ENCODE measurements around a stretch of chr7.

- PRO-cap: no peak
- RAMPAGE, long total RNA, 4 experiments: no peak in any of the 4 experiments
Measured at GRCh38 chr7:106061270-106061719, 50.8 kb downstream of the SYPL1 start.

GRCh38 chr7:106110809-106111195 lies 1.3 kb downstream of the SYPL1 start:
- PRO-cap: no peak
- RAMPAGE, long total RNA, 4 experiments: no peak in any of the 4 experiments

DNA sequence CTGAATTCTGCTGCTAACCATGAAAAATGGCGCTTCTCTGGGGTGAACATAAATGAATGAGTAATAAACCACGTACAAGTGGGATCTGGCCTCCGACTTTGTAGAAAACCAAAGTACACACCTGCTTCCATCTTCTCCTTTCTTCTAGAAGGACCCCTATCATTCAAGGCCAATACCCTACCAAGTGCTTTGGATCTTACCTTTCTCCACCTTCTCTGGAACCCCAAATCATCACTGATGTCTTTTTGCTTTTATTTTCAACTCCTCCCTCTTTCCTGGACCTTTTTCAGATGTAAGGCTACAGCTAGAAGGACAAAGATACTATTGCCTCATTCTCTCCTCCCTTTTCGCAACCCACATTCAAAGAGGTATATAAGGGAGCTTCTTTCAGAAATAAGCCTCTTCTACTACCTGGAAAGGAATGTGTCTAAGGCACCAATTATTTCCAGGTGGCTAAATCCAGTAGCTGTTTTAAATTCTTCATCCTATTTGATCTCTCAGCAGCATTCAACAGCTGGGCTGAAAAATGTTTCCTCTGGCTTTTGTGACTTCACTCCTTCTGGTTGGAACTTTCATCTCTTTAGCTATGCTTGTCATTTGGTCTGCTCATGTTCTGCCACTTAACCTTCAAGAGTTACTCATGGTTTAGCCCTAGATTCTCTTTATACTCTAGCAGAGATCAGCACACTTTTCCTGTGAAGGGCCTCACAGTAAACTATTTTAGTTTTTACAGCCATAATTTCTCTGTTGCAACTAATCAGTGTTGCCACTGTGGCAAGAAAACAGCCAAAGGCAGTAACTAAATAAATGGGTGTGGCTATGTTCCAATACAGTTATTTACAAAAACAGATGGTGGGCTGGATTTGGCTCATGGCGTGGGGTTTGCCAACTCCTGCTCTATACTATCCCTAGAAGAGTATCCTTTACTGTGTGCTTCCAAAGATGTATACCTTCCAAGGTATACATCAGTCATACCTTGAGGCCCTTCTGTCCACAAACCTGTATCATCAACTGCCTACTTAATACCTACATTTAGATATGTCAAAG lies 37.4 kb downstream of the NAMPT start:
- PRO-cap: no peak
- RAMPAGE, long total RNA, 4 experiments: no peak in any of the 4 experiments

DNA sequence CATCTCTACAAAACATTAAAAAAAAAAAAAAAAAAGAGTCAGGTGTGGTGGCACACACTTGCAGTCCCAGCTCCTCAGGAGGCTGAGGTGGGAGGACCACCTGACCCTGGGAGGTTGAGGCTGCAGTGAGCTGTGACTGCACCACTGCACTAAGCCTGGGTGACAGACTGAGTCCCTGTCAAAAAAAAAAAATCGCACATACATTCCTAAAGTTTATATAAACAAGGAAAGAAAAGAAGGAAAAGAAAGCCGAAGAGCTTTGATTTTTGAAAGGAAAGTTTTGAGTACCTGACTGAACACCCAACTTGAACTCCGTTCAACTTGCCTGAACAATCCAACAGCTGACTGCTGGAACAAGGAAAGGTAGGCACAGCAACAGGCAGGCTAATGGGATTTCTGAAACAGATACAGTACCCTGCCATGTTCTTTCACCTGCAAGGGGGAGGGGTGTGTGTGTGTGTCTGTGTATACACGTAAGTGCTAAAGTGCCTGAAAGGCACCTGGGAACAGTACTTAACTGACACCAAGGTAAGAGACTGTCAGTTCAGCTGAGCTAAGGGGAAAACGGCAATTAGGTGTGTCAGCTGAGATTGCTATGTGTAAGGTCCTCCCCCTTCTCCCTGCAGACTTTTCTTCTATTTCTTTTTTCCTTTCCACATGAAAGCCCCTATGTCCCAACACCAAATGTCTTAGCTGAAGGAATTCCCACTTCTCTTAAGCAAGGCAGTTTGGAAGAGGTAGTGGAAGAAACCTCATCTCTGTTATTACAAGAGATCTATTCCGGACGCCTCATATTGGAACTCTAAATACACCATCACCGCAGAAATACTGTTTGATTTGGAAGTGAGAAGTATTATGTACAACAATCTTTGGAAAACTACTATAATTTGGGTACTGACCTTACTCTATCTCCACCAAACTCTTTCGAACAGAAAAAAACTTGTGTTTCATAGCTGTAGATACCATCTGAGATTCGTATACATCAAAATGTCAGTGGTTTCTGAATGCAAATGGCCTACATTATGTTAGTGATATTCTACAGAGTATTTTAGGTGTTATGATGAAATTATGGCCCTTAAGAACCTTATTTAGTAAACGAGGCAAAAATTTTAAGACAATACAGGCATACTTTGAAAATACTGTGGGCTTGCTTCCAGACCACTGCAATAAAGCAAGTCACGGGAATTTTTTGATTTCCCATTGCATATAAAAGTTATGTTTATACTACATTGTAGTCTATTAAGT lies 26.9 kb downstream of the NAMPT start:
- PRO-cap: no peak
- RAMPAGE, long total RNA, 4 experiments: no peak in any of the 4 experiments

- PRO-cap: no peak
- RAMPAGE, long total RNA, 4 experiments: no peak in any of the 4 experiments
Measured at GRCh38 chr7:106261685-106262728, 22.8 kb downstream of the NAMPT start.

GRCh38 chr7:106262729-106263430 lies 21.9 kb downstream of the NAMPT start:
- PRO-cap: no peak
- RAMPAGE, long total RNA, 4 experiments: no peak in any of the 4 experiments

- PRO-cap: no peak
- RAMPAGE, long total RNA, 4 experiments: no peak in any of the 4 experiments
Measured at GRCh38 chr7:106271460-106271923, 13.3 kb downstream of the NAMPT start.

DNA sequence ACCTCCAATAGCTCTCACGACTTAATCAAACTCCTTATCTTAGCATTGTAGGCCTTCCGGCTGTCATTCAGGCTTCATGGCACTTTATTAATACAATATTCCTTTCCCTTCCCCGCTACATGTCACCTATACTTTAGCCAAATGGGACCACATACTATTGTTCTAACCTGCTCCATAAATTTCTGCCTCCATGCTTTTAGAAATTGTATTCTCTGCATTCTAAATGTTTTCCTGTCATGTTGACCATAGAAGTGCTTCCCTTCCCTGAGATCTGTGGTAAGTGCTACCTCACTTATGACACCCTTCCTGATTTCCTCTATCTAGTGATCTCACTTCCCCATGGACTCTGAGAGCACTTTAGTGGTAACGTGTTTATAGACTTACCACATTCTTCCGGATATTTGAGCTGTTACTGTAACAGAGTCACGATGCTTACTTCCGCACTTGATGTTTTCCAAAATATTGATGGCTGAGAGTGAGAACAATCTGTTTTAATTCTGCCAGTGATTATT lies 59.9 kb upstream of the NAMPT start:
- PRO-cap: bidirectional peak, plus-strand start at position 462 of the sequence, minus-strand start at position 273 of the sequence
- RAMPAGE, long total RNA, 4 experiments: no peak in any of the 4 experiments

DNA sequence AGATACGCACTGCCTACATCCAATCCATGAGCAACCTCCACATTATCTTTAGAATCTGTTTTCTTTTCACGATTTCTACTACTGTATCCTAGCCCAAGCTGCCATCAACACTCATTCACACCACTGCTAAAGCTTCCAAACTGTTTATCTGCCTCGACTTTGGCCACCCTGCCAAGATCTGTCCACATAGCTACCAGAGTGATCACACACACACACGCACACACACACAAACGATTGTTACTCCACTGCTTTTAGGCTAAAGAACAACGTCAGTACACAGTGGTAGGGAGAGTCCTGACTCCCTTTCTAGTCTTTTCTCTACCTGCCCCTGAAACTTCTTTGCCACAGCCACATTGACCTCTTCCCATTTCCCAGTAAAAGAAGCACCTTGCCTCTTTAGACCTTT lies 142.0 kb downstream of the CCDC71L start:
- PRO-cap: no peak
- RAMPAGE, long total RNA, 4 experiments: no peak in any of the 4 experiments

- PRO-cap: no peak
- RAMPAGE, long total RNA, 4 experiments: no peak in any of the 4 experiments
Measured at GRCh38 chr7:106640383-106640649, 20.6 kb downstream of the CCDC71L start.

GRCh38 chr7:106767935-106768799 lies 96.9 kb upstream of the PIK3CG start:
- PRO-cap: no peak
- RAMPAGE, long total RNA, 4 experiments: no peak in any of the 4 experiments

DNA sequence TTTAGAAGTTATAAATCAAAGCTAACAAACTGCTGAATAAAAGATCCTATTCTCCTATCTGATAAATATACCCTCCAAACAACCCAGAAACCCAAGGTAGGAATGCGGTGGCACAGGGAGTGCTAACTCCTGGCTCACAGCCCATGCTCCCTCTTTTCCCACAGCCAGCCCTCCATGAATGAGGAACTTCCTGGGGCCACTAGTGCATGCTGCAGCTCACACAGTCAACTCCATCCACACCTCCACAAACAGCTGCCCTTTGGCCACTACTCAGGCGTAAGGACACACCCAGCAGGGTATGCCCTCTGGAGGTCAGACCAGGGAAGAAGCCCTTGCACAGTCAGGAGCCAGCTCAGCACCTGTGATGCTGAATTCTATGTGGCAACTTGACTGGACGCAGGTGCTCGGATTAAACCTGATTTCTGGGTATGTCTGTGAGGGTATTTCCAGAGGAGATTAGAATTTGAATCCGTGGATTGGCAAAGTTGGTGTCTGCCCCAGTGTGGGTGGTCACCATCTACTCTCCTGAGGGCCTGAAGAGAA lies 85.2 kb upstream of the PIK3CG start:
- PRO-cap: unidirectional peak, minus-strand start at position 234 of the sequence
- RAMPAGE, long total RNA, 4 experiments: no peak in any of the 4 experiments

- PRO-cap: no peak
- RAMPAGE, long total RNA, 4 experiments: no peak in any of the 4 experiments
Measured at GRCh38 chr7:106891206-106891721, 26.2 kb downstream of the PIK3CG start.

DNA sequence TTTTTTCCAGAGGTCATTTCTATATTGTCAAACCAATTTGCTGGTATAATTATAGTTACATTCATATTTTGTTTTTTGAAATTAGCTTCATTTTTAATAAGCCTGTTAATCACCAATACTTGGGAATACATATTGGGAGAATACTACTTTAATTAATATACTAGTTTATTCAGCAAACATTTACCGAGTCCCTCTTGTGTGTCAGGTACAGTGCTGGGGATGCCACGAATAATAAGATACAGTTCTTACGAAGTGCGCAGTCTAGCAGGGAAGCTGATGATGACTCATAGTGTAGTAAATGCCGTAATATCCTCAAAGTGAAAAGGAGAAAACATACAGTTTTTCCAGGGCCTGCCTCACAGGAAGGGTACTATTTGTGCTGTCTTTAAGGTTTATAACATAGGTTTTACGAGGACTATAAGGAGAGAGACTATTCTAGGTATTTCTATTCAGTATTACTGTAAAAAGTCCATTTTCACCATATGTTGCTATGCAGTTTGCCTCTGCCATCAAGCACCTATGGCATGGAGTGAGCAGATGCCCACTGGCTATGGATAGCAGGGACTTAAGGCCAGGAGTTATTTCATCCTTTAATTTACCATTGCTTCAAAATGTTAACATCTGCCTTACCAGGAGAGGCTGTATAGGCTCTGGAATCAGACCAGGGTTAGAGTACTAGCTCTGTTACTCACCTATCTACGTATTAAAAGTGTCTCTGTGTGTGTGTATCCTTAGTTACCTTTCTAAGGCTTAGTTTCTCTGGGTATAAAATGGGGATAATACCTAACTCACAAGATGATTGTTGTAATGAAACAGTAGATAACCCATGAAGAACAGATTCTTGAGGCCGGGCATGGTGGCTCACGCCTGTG lies 32.8 kb downstream of the PRKAR2B start:
- PRO-cap: no peak
- RAMPAGE, long total RNA, 4 experiments: no peak in any of the 4 experiments

GRCh38 chr7:107174158-107174851 lies 5.5 kb downstream of the HBP1 start:
- PRO-cap: no peak
- RAMPAGE, long total RNA, 4 experiments: no peak in any of the 4 experiments

DNA sequence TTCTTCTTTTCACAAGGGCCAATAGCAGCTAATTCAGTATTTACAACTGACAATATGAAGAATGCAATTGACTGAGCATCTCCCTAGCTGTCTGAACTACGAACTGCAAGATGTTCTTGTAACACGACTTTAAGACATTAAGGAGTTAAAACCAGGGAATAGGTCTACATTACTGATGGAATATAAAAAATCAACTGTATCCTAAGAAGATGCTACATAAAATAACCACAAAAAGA lies 1.4 kb downstream of the GPR22 start:
- PRO-cap: no peak
- RAMPAGE, long total RNA, 4 experiments: no peak in any of the 4 experiments

DNA sequence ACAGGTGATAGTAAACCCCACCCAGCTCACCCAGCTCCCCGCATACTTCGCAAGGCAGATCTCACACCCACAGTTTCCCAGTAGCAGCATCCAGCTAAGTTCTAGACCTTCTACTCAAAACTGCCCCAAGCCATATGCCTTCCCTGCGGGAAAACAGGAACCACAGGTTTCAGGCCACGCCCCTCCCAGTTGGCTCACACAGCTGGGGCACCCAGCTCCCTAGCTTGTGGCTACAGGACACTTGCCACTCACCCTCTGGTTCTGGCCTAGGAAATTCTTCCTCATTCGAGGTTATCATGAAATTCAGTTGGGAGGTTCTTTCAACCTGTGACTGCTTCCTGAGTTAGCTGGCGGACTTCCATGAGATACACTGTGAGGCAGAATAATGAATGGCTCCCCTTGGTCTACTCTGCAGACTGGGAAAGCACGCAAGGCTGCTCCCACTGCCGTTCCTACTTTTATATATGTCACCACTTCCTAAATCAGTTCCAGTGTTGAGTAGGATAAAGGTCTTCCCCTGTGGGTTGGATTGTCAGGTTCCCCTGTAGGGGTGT lies 36.8 kb downstream of the GPR22 start:
- PRO-cap: no peak
- RAMPAGE, long total RNA, 4 experiments: no peak in any of the 4 experiments

DNA sequence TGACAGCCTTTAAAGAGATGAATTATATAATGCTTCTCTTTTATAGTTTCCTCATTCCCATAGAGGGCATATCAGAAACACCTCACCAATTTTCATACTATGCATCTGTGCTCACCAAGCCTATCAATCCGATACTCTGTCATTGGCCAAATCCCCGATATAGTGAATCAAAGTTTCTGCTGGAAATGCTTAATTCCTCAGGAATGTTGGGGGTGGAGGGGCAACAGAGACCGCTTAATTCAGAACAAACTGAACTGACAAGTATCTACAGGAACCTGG lies 2.6 kb downstream of the COG5 start:
- PRO-cap: no peak
- RAMPAGE, long total RNA, 4 experiments: no peak in any of the 4 experiments

- PRO-cap: no peak
- RAMPAGE, long total RNA, 4 experiments: no peak in any of the 4 experiments
Measured at GRCh38 chr7:107596851-107597430, 16.9 kb downstream of the BCAP29 start.

- PRO-cap: no peak
- RAMPAGE, long total RNA, 4 experiments: no peak in any of the 4 experiments
Measured at GRCh38 chr7:107685304-107685547, 24.6 kb downstream of the SLC26A4 start.